OCI-LY7 (cell line): ENCODE data around the gene APOL2.

DNA sequence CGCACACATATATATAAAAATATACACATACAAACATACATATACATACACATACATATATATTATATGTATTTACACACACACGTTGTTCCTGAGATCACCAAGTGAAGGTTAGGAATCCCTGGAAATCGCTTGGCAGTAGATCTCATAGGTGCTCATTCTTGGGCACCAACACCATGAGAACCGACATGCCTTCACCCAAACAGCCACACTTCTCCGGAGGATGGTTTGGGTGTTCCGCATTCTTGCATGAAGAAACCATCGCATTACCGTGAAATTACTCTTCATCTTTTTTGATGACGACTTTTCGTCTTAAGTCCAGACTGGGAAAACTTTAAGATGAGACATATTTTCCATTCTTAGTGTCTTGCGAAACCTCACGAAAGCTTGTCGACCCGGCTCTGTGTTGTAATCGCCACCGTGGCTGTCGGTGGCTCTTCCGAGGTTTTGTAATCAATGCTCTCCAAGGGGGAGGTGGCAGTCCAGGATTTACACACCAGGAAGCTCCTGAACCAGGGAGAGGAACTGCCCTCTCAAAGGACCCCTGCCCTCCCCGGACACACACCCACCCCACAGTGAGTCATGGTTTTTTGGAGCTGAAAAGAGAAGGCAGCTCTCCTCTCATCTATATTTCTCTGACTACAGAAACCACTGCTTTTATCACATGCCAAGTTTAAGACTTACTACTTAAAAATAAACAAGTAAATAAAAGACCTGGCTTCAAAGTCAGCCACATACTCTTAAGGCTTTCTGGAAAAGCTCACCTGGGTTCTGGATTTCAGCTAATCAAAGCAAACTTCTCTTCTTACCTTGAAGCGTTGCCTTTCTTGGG, 1.8 kb downstream of the TOM1 start:
- PRO-cap: no peak
- RAMPAGE, long total RNA: no peak

GRCh38 chr22:35318770-35319423, 19.2 kb downstream of the TOM1 start:
- PRO-cap: no peak
- RAMPAGE, long total RNA: no peak

DNA sequence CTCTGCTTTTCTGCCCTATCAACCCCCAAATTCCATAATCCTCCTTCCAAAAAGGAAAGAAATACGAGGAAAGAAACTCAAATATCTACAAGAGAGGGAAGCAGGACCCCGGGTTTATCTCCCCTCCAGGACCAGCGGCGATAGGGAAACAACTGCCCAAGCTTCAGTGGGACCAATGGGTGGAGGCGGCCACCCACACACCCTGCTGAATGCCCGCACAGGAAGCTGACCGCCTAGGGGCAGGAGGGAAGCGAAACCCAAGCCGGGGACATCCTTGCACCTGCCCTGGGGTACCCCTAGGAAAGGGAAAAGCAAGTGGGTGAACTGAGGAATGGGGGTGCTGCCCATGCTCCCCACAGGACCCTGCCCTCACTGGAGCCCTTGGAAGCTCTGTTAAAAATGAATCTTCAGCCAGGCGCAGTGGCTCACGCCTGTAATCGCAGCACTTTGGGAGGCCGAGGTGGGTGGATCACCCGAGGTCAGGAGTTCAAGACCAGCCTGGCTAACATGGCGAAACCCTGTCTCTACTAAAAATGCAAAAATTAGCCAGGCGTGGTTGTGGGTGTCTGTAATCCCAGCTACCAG, 27.5 kb upstream of the HMOX1 start:
- PRO-cap: no peak
- RAMPAGE, long total RNA: no peak

- PRO-cap: no peak
- RAMPAGE, long total RNA: no peak
These were observed 6.6 kb downstream of the HMOX1 start for GRCh38 chr22:35387410-35387927.

DNA sequence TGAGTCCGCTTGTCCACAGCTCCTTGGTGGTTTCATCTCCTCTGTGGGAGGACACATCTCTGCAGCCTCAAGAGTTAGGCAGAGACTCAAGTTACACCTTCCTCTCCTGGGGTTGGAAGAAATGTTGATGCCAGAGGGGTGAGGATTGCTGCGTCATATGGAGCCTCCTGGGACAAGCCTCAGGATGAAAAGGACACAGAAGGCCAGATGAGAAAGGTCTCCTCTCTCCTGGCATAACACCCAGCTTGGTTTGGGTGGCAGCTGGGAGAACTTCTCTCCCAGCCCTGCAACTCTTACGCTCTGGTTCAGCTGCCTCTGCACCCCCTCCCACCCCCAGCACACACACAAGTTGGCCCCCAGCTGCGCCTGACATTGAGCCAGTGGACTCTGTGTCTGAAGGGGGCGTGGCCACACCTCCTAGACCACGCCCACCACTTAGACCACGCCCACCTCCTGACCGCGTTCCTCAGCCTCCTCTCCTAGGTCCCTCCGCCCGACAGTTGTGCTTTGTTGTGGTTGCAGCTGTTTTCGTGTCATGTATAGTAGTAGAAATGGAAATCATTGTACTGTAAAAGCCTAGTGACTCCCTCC, 11.7 kb downstream of the RASD2 start:
- PRO-cap: no peak
- RAMPAGE, long total RNA: no peak

DNA sequence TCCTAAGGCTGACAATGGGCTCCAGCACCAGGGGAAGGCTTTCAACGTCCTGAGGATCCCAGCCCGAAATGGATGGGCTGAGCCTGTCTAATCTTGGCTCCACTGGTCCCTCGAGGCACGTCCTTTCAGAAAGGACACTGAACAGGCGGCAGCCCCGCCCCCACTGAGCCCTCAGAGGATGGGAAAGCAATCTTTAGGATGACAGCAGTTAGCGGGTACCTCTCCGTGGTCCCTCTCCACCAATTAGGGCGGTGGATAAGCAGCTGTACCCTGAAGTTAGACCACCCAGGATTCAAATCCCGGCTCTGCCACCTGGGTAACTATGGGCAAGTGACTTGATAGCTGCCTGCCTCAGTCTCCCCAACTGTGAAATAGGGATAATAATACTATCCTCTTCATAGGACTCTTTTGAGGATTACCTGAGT, 27.3 kb downstream of the RASD2 start:
- PRO-cap: no peak
- RAMPAGE, long total RNA: no peak

- PRO-cap: no peak
- RAMPAGE, long total RNA: no peak
These were observed 10.8 kb downstream of the APOL6 start for GRCh38 chr22:35658823-35659598.

GRCh38 chr22:35766719-35767369, 49.2 kb downstream of the APOL5 start:
- PRO-cap: no peak
- RAMPAGE, long total RNA: no peak

DNA sequence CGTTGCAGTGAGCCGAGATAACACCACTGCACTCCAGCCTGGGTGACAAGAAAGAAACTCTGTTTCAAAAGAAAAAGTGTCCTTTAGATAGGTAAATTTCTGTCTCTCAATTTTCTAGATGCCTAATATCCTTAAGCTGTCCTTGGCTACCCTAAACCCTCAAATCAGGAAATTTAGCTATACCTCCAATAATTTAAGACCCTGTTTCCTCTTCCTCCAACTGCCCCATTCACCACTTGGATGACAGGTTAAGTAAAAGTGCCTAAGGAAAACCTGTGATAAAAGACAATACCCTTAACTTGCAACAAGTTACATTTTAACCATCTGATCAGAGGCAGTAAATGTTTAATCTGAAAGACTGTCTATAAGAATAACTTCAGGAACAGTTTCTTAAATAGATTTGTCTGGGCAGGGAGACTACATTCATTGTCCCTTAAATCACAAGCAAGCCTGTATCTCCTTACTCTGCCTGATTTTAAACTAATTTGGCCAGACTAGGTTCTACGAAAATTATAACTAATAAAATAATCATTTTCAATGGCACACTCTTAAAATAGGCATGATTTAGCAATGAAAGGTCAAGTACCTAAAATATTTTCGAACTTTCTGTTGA, 129.1 kb downstream of the APOL5 start:
- PRO-cap: no peak
- RAMPAGE, long total RNA: no peak

- PRO-cap: no peak
- RAMPAGE, long total RNA: no peak
These were observed 143.4 kb downstream of the RBFOX2 start for GRCh38 chr22:35885196-35885655.

DNA sequence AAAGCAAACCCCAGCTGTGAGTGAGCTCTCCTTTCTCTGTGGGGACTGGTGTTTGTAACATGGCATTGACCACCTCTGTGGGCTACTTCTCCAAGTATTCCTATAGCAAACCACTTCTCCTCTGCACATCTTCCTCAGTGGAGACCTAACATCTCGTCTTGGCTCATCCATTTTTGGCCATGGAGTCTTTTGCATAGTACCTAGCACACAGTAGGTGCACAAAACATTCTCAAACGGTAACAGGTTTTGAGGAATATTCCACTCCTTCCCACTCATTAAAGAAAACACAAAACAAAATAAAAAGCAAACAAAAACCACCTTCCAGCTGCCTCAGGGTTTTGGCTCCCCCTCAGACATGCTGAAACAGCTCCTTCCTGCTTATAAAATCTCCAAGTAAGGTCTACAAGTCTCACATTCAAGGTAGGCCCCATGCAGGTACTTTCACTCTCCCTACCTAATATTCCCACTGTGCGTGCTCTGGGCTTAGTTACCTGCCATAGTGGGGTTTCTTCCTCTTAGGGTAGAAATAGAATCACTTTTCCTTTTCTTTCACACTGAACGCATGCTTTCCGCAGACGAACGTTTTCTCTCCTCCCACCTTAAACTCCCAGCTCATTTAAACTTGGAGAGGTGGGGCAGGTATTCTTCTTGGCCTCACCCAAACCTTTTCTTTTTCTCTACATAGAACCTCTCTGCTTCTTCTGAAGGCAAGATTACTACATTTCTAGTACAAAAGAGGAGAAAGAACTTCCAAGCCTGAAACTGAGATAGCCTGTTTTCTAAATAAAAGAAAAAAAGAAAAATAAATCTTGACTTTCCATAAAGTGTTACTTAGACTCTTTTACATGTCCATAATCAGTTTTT, 132.3 kb downstream of the RBFOX2 start:
- PRO-cap: no peak
- RAMPAGE, long total RNA: no peak

- PRO-cap: no peak
- RAMPAGE, long total RNA: no peak
These were observed 125.5 kb downstream of the RBFOX2 start for GRCh38 chr22:35903069-35903667.

DNA sequence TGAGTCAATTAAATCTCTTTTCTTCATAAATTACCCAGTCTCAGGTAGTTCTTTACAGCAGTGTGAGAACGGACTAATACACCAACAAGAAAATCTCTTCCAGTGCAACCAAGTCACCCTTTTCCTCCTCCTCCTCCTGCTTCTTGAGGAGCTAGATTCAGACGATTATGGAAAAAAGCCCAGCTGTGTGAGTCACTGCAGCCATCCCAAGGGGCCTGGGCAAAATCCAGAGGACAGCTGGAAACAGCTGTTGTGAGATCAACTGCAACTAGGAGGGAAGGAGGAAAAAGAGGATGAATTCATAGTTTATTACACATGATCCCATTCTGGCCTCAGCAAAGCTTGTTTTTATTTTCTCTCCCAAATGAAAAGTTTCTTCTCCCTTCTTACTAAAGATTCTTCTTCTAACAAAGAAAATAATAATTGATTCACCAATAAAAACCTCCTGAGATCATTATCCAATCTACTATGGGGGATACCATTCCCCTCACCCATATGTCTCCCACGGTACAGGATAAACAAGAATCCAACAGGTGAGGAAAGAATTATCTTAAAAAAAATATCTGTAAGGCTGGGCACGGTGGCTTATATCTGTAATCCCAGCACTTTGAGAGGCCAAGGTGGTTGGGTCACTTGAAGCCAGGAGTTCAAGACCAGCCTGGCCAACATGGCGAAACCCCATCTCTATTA, 32.7 kb downstream of the RBFOX2 start:
- PRO-cap: no peak
- RAMPAGE, long total RNA: no peak

DNA sequence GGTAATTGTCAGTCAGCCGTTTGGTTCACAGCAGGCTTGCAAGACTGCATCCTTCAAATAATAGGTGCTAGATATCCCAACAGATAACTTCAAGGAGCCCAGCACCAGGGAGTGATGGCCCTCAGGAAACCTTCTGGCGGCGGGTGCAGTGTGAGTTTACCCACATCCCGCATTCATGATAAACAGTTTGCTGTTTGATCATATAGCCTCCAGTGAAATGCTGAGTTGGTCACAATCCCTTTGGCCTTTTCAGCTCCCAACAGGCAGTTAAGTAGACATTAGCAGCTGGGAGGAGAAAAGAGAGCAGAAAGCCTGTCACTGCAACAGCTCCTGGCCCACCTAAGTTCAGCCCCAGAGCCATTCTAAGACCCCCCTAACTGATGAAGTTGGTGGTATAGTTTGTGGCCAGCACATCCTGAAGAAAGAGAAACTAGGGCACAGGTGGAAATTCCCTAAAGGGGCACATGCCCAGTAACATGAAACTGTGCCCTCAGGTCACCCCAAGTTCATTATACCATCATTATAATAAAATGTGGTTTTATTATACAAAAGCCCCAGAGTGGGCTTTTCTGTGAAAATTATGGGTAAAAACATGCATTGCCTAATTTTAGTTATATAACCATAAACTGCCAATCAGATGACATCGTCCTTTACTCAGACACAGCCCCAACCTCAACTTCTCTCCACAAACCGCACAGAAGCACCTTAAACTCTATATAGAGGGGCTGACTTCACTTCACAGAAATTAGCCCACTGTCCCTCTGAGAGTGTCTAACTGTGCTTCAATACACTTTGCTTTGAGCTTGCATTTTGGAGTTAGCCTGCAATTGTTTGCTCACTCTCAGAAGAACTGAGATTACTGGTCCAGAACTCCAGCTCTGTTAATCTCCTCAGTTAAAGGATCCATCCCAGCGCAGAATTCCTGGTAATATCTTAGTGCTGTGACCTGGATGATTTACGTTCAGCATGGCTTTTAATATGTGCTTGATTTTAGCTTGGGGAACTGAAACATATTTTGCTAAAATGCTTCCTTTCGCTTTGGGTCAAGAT, 1.6 kb upstream of the APOL3 start:
- PRO-cap: no peak
- RAMPAGE, long total RNA: no peak

GRCh38 chr22:36209413-36209783, 7.8 kb upstream of the APOL4 start:
- PRO-cap: no peak
- RAMPAGE, long total RNA: no peak

- PRO-cap: no peak
- RAMPAGE, long total RNA: no peak
These were observed 18.8 kb upstream of the APOL4 start for GRCh38 chr22:36220394-36220876.

GRCh38 chr22:36236277-36237008, 2.9 kb downstream of the APOL2 start:
- PRO-cap: no peak
- RAMPAGE, long total RNA: no peak

DNA sequence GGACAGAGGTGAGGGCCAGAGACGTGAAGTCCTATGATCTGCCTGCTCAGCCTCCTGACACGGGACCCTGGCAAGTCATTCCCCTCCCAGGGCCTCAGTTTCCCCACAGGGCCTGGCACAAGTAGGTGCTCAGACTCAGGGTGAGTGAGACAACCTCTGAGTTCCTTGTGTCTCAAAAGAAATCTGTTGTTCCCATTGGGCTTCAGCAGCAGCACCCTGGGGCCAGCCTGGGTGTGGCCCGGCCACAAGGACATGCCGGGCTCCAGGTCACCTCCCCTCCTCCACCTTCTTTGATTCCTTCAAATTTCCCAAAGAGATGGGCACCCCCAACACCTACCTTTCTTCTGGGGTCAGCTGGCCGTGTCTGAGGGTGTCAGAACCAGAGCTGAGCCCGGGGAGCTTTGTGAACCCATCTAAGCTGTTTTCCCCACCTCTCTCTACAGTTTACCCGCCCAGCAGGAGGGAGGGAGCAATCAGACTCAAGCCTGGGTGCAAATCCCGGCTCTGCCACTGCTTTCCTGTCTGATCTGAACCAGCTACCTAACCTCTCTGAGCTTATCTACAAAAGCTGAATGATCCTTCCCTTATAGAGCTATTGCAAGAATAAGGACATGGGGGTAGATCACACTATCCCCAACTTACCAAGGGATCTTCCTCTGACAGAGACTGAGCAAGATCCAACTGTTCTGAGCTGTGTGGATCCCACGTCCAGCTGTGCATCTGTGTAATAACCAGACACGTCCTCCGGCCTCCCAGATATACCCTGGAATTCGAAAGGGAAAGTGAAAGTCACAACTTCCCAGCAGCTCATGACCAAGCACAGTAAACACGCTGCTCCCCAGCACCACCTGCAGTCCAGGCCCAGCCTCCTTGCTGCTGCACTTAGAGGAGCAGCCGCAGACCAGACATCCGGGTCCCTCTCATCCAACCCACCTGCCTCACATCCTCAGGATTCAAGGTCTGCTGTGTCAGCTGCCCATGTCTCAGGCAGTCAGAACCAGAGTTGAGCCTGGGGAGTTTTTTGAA, at the start of gene APOL2:
Gene APOL2 (minus strand): TSS at position 729 of the 1,026 bp plus-strand sequence.
- PRO-cap: bidirectional peak, plus-strand start at position 885 of the sequence, minus-strand start at position 729 of the sequence
- RAMPAGE, long total RNA: no peak

DNA sequence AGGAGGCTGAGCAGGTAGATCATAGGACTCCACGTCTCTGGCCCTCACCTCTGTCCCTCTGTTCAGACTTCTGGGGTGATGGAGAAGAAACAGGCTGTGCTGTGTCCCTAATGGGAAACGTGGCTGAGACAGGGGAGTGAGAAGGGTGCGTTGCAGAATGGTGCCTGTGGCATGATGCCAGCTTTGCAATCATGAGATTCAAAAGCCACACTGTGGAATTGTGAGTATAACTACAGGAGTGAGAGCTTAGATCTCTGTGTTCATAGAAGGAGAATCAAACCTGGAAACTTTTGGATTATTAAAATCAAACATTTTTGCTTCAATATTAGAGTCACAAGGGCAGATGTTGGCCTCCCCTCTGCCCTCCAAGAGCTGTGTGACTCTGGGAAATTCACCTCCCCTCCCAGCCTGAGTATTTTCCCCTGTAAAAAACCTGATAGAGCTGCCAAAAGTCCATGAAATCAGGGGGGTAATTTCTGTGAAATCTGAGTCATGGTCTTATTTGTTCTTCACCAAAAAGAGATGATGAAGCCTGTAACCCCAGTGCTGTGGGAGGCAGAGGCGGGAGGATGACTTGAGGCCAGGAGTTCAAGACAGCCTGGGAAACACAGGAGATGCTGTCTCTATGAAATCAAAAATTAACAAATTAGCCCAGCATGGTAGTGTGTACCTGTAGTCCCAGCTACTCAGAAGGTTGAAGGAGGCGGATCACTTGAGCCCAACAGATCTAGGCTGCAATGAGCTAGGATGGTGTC, 1.0 kb downstream of the APOL1 start:
- PRO-cap: no peak
- RAMPAGE, long total RNA: no peak

DNA sequence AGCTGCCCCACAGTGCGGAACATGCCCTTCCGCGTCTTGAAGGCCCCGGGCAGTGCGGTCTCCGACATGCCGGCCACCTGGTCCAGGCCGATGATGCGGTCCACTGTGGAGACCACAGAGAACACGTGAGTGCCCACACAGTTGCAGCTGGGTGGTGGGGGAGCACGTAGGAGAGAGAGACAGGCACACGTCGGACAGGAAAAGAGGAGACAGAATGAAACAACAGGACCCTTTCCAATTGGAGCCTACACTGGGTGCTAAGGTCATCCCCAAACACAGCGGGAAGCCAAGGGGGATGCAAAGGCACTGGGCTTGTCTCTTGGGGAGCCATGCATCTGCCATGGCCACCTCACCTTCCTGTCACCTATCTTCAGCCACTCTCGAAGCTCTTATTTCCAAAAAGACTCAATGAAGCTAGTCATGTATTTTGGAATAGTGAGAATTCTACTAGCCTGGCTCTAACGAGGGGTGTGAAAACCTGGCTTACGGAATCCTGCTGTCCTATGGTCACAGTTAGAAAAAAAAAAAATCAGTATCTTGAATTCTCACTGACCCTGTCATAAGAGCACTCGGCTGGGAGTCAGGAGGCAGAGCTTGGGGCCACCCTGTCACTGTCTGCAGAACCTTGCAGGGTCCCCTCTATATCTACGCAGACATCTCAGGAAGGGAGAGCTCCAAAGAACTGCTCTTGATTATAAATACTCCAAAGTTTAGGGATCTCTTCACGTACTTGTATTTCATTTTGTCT, 53.7 kb downstream of the APOL1 start:
- PRO-cap: no peak
- RAMPAGE, long total RNA: no peak